NT2/D1 (cell line): ENCODE measurements around the genes CILP, PARP16 and SNAPC5.

- RRBS, 2 experiments: no CpG with 5 or more reads among the region's 8 CpGs
These were observed 12.2 kb downstream of the PLEKHO2 start for GRCh38 chr15:64853633-64854666.

- RRBS, 2 experiments: no CpG with 5 or more reads among the region's 5 CpGs
These were observed 19.8 kb upstream of the SPG21 start for GRCh38 chr15:65009370-65010019.

GRCh38 chr15:65068705-65069250, 987 bp upstream of the RASL12 start:
- RRBS, 2 experiments: no CpG with 5 or more reads among the region's 7 CpGs

DNA sequence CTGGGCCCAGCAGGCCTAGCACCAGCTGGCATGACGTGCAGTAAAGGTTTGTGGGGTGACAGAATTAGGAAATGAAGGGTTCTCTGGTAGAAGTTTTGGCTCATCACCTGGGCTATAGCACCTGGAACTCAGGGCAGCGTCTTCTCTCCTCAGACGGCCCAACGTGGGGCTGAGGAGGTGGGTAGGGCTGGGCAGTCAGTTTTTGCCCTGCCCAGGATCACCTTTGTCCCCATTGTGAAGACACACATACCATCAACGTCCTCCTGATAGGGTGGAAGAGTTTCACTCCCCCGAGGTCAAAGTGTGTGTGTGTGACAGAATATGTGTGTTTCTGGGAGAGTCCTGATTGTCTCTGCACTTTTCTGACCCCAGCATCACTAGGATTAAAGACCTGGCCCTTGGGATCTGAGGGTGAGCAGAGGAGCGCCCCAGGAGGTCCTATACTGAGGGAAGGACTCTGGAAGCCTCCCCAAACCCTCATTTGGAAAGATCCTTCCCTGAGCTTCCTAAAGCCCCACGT, 12.2 kb downstream of the KBTBD13 start:
- RRBS, 2 experiments: no CpG with 5 or more reads among the region's 8 CpGs

DNA sequence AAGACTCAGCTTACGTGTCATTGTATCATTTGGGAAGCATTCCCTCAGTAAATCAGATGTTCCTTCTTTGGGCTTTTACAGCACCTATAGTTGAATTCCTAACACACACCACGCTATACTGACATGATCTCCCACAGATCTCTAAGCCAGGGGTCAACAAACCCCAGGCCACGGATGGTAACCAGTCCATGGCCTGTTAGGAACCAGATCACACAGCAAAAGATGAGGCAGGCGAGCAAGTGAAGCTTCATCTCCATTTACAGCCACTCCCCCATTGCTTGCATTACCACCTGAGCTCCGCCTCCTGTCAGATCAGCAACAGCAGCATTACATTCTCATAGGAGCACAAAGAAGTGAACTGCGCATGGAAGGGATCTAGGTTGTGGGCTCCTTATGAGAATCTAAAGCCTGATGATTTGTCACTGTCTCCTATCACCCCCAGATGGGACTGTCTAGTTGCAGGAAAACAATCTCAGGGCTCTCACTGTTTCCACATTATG, 2.7 kb downstream of the PDCD7 start:
- RRBS, 2 experiments: no CpG with 5 or more reads among the region's 6 CpGs

GRCh38 chr15:65180329-65180603, 4.9 kb downstream of the CLPX start:
- RRBS, 2 experiments: no CpG with 5 or more reads among the region's 2 CpGs

DNA sequence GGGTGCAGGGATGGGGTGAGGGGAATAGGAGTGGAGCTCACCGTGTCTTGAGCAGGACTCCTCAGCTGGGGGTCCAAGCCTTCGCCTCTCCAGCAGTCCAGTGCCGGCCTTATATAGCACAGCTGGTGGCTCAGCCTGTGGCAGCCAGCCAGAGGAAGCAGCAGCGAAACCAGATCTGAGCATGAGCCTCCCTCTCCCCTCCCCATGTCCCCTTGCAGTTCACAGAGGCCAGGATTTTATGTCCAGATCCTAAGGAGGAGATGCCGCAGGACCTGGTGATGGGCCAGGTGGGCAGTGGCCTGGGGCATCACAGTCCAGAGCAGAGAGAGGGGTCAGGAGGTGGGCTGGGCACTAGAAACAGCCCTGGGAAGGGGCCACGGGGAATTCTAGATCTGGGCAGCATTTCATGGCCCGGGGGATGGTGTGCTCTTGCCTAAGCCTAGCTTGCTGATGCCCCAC, at the start of gene CILP:
CILP (minus strand) TSS at position 87 of the 459 bp plus-strand sequence.
- RRBS, 2 experiments: no CpG with 5 or more reads among the region's 7 CpGs

DNA sequence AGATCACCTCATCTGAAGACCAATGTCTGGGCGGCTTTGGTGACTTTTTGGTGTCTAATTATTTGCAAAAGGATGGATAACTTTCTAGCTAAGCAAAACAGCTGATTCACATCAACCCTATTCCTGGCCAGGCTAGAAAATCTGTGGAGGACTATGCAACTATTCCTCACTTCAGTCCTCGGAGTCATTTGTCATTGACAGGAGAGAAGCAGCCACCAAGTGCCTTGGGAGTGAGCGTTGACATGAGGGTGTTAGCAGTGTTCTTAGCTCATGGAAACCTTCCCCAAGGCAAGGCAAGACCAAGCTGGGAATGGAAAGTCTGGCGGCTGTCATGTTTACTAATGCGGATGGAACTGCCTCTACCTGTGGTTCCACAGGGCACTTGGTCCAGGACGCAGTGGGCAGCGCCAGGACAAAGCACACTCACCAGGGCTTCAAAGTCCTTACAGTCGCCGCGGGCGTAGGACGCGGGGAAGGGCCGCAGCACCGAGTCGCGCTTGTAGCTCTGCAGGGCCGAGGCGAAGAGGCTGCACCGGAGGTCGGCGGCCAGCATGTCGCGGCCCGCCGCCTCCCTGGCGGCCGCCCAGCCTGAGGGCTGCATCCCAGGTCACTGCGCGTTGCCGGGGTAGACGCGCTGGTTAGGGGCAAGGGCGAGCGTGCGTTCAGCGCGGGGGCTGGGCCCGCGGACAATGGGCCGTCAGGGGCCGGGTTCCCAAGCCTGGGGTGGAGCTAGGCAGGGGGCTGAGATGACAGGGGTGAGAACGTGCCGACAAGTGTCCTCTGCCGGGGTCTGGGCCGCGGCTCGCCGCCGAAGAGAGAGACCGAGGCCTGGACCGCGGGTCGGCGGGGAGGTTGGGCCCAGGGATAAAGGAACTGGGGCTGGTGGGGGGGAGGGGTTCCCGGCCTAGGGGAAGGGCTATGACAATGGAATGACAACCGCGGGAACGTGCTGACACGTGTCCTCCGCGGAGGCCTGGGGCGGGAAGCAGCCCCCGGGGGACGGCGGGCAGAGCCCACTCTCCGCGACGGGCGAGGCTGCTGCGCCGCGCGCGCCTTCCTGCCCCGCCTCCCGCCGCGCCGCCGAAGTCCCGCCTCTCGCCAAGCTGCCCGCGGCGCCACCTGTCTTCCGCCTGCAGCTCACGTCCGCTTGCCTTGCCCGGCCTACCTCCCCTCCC, at the start of gene PARP16:
PARP16 (minus strand) TSS at position 1,058 of the 1,175 bp plus-strand sequence.
- RRBS, 2 experiments: under 1 to 1% methylated on average over 31 of the region's 90 CpGs

- RRBS, 2 experiments: 5 to 14% methylated on average over 34 to 39 of the region's 109 CpGs
These were observed 22.4 kb downstream of the IGDCC3 start for GRCh38 chr15:65354940-65356238.

DNA sequence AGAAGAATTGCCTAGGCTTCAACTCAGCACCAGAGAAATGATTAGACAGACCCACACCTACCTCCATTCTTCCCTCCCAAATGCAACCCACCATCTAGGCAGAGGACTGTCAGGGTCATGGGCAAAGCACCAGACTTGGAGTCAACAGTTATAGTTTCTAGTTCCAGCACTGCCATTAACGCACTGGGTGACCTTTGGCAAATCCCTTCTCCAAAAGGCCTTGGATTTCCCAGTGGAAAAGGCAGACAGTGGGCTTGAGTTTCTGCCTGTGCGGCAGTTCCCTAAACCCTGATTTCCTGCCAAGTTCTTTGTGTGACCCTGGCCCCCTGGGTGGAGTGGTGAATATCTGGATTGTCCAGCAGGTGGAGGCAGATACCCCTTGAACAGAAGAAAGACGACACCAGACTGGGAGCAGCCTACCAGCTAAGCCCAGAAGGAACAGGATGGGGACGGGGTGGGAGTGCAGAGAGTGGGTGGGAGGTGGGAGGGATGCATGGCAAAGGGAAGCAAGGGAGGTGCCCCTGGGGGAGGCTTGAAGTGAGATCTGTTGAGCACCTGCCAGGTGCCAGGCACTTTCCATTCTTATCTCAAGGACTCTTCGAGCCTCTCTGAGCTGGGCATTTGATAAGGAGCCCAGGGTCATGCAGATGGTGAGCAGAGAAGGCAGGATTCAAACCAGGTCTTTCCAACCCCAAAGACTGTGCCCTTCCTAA, 21.5 kb downstream of the IGDCC4 start:
- RRBS, 2 experiments: no CpG with 5 or more reads among the region's 5 CpGs

GRCh38 chr15:65421091-65422188, 1.3 kb downstream of the IGDCC4 start:
- RRBS, 2 experiments: 0% methylated on average over 6 of the region's 53 CpGs; no CpG with 5 or more reads in 1 of the 2 experiments

DNA sequence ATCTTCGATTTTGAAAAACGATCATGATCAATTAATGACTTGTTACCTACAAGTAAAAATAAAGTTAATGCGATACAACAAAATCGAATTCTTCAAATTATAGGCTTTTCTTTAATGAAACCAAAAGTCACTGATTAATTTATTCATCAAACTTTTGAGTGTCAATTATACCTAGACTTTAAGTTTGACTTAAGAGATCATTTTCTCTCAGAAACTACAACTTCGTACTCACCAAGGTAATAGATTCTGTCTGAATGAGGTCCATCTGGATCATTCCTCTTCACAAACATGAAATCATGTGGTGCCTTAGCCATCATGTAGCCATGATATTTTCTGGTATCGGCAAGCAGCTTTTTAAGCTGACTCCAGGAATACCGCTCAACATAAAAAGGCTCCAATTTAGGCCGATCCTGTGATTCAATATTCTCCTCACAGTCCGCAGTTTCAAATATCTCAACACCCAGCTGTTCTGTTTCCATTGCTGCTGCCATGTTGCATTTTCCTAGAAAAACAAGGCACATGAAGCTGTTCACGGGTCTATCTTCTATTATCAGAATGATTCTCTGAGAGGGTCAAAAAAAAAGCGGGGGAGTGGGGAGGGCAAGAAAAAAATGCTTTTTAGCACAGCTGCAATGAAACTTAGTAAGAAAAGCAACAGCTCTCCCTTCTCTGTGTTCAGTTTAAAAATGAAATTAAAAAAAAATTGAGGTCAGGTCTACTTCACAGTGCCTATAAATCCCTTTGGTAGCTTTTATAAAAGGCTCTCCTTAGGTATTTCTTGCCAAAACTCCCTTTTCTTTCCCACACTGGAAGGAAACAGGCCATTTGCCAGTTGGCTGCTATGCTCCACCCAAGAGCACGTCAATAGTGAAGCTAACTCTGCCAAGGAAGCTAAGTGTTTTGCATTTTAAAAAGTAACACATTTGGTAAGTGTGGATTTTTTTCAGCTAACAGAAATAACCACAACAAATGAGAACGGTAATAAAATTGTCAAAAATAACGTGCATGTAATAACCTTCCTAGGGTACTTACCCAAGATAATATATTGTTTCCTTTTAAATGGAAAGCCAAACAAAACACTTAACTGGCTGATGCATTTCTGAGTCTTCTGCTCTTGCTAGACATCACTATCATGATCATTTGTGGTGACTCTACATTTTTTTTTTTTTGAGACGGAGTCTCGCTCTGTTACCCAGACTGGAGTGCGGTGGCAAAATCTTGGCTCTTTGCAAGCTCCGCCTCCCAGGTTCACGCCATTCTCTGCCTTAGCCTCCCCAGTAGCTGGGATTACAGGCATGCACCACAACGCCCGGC, 5.0 kb downstream of the DPP8 start:
- RRBS, 2 experiments: no CpG with 5 or more reads among the region's 21 CpGs

GRCh38 chr15:65688422-65689438, 67.0 kb downstream of the SLC24A1 start:
- RRBS, 2 experiments: no CpG with 5 or more reads among the region's 3 CpGs

GRCh38 chr15:65766737-65767477, 25.2 kb downstream of the DENND4A start:
- RRBS, 2 experiments: no CpG with 5 or more reads among the region's 2 CpGs

DNA sequence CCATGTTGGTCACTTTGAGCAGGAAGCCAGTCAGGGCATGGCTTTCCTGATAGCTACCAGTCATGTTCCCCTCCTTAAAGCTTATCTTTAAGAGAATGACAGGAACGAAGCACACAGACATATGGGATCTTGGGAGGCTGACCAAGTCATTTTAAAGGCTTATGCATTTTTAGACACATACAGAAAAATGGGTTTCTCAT, 29.7 kb upstream of the RAB11A start:
- RRBS, 2 experiments: no CpG with 5 or more reads among the region's 1 CpG

GRCh38 chr15:65916549-65917106, 47.3 kb downstream of the RAB11A start:
- RRBS, 2 experiments: no CpG with 5 or more reads among the region's 13 CpGs

GRCh38 chr15:66410436-66410957, 23.8 kb downstream of the MAP2K1 start:
- RRBS, 2 experiments: no CpG with 5 or more reads among the region's 4 CpGs

GRCh38 chr15:66490660-66491396, 6.7 kb downstream of the SNAPC5 start:
- RRBS, 2 experiments: no CpG with 5 or more reads among the region's 3 CpGs

DNA sequence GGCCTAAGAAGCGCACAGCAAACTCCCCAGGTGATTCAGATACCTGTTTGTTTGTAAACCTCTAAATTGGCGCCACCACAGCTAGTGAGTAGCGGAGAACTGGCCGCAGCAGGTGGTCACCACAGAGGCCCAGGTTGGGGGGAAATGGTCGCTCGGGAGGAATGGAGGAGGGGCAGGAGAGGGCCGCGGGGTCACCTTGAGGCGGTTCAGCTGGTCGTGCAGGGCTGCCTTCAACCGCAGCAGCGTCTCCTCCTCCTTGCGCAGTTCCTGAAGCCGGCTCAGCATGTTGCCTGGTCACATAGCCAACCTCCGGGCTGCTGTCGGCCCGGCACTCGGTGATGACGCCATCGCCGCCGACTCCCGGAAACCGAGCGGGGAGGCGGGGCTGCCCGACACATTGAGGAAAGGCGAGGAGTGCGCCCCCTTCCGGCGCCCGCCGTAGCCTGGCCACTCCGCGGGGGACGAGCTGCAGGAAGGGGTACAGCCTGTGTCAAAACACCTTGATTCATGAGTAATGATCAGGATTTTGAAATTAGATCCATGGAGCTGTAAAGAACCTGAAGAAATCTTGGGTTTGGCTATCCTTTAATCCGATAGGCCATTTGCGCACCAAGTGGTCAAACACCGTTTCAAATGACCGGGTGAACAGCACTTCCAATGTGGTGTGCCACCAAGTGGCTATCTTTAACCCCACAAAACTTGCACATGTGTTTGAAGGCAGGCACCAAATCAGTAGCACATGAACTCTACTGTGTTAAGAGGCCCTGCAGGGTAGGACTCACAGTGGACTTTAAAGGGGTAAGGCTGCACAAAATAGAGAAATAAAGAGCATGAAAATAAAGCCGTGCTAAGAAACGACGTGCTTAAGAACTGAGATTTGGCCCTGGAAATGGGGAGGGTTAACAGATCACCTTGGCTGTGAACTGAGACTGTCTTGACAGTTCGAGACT, at the start of gene SNAPC5:
SNAPC5 (minus strand) TSS at position 316 of the 950 bp plus-strand sequence.
- RRBS, 2 experiments: 1% methylated on average over 8 of the region's 44 CpGs

DNA sequence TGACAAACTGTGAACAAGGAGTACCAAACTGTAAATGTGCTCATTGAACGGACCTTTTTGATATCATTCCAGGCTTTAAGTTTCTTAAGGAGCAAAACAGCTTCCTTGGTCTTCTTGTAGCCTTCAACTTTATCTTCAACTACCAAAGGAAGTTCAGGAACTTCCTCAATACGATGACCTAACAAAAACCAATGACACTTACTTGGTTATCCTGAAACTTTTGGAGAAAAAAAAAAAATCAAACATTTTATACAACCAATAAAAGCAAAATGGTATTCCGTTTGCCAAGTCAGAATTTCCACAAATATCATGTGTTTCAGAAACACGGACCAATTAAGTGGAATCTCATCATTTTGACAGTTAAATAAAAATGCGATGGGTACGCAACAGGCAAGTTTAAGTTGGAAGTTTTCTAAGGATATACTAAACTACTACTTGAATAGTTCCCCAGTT, 2.9 kb downstream of the RPL4 start:
- RRBS, 2 experiments: no CpG with 5 or more reads among the region's 6 CpGs